SJCRH30 (cell line): ENCODE measurements around the genes PTPN1, MOCS3 and ZFP64.

DNA sequence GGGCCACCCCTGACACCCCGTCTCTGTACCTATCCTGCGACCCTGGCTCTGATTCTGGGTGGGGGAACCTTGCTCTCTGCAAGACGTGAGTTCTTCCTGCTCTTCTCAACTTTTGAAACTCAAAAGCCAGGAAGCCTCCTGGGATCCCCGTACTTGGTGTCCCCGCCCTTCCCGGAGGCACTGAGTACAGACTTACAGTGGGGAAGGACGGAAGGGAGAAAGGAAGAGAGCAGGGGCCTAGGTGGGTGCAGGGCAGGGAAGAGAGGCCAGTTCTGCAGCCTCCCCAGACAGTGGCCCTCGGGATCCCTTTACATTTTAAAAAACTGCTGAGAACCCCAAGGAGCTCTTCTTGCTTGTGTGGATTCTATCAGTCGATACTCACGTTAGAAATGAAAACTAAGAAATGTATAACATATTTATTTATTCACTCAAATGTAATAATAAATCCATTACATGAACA is 149.0 kb upstream of the PTPN1 start:
- RAMPAGE, long total RNA: no peak

DNA sequence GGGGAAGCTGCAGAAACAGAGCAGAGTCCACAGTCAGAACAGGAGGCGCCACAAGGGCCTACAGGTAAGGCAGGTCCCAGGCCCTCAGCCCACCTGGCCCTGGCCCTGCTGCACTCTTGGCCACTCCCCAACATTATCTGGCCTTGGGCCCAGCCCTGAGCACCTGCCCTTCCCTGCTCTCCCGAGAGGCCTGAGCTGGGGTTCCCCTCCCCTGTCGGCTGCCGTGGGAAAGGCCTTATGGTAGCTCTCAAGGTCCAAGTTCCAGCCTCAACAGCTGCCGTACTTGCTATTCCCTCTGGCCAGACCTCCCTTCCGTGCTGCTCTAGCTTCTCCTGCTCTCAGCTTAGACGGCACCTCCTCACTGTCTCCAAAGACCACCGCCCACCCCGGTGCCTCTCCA is 140.6 kb upstream of the PTPN1 start:
- RAMPAGE, long total RNA: no peak

DNA sequence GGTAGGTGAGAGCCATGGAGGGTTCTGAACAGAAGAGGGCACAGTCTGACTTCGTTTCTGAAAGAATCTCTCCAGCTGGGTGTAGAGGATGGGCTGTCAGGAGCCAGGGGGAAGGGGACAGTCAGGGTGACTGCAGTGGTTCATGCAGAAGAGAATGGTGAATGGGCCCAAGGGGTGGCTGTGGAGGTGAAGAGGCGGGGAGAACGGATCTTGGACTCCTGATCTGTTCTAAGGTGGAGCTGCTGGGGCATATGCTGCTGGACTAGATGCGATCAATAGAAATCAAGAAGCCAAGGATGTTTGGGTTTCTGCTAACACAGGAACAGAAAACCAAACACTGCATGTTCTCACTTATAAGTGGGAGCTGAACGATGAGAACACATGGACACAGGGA is 109.6 kb upstream of the PTPN1 start:
- RAMPAGE, long total RNA: no peak

DNA sequence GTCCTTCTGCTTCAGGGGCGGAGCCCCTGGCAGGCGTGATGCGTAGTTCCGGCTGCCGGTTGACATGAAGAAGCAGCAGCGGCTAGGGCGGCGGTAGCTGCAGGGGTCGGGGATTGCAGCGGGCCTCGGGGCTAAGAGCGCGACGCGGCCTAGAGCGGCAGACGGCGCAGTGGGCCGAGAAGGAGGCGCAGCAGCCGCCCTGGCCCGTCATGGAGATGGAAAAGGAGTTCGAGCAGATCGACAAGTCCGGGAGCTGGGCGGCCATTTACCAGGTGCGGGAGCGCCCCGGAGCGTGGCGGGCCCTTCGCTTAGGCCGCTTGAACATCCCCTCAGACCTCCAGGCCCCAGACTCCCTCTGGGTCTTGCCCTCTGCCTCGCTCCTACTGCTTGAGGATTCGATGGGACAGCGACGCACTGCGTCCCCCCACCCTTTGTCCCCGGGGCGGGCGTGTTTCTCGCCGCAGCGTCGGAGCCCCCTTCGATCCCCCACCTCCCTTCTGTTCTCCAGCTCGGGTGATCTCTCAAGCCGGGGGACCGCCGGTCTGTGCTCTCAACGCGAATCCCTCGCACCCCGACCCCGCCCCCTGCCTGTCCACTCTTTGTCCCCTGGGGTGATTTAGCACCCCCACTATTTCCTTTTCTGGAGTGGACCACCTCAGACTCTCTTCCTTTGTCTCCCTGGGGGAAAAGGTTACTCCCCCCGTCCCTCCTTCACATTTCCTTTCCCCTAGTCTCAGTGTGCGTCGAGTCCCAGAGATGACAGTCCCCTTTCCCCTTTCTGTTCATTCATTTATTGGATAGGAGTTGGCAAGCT is at the start of gene PTPN1:
TSS of gene PTPN1 (plus strand) at position 65 of the 814 bp plus-strand sequence.
- RAMPAGE, long total RNA: start-site peak on the plus strand centred at position 77 of the sequence, 40 bp wide, 798 and 216 reads in 2 replicates

DNA sequence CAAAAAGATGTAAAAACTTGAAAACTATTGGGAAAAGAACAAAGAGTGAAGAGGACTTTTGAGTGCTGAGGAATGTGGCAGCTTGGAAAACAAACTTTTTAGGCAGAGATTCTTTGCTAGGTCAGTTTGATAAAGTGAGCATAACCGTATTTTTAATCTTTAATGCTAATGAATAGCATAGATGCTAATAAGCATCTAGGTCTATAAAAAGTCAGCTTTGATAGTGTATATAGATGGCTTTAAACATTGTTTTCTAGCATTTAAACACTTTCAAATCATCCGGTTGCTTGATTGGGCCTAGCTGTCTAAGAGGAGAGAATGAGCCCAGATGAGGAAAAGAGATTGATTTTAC is 2.8 kb downstream of the PTPN1 start:
- RAMPAGE, long total RNA: no peak

GRCh38 chr20:50562192-50563099 is 52.3 kb downstream of the PTPN1 start:
- RAMPAGE, long total RNA: no peak

DNA sequence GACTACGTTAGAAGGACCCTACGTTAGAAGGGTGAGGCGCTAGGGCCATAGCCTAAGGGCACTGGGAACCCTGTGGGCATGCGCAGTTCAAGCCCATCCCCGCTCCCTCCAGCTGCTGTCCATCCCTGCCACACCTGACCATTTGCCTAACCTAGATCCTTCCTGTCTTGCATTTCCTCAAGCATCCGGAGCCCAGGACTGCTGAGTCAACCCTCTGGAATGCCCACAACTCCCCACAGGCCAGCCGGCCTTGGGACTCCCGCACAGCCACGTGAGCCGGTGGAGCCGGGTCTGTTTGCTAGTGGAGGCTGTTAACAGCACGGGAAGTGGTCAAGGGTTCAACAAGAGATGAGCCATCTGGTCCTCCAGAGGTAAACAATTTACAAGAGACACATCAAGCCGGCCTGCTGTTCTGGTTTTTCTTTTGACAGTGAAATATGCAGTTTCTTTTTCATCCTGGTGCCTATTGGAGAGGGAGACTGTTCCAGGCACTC is 45.8 kb downstream of the RIPOR3 start:
- RAMPAGE, long total RNA: no peak

GRCh38 chr20:50804802-50805127 is 9.9 kb downstream of the BCAS4 start:
- RAMPAGE, long total RNA: no peak

DNA sequence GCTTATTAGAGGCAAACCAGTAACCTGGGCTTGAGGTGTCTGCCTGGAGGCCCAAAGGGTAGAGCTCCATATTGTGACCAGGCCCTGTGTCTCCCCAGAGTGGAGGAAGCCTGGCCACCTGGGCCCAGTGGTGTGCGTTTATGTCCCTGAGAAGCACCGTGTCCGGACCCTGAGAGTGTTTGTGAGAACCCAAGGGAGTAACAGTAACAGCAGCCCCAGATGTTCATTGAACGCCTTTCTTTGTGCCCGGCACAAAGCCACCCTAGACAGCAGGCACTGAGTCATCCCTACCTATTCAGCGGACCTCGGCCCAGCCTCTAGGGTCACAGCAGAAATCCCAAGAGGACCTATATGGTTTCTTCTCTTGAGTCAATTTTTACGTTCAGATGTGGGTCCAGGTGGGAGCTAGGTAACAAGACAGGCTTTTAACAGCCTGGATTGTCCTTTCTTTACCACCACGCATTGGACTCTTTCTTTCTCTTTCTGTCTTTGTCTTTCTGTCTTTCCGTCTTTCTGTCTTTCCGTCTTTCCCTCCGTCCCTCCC is 24.5 kb downstream of the BCAS4 start:
- RAMPAGE, long total RNA: no peak

DNA sequence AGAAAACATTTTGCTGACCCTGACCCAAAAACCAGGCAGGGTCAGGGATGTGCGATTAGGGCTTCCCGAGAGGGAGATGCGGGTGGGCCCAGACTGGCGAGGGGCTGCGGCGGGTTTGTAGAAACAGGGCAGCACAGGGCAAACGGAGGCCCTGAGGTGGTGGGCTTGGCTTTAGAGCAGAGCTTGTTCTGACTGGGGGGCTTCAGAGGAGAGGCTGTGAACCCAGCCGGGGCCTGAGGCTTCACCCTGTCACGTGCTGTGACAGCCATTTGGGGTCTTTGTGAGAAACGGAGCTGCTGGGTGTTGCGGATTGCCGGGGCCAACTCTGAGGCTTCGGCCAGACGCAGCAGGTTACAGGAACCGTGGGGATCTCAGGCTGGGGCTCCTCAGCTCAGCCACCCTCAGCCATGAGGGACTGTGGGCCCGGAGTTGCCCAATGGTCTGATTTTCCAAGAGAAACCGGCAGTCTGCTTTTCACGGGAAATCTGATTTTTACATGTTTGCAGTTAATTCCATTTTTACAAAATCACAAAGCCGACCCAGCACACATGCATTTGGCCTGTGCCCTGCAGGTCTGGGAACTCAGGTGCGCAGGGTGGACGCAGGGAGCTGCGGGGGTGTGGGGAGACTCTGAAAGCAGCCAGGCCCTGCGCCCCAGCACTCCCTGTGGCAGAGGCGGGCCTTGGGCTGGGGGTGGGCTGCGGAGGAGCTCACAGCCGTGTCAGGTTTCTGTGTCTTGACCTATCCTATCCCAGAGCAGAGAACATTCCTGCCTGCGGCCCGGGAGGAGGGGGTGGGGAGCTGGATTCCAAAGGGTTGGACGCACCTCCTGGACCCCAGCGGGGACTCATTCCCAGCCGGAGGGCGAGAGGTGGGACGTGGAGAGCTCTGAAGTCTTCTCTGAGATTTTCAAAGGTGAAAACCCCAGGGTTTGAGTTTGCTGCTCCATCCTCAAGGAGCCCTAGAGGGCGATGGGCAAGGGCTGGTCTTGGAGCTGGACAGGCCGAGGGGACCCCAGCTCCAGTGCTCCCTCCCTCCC is 60.7 kb downstream of the ADNP start:
- RAMPAGE, long total RNA: no peak

GRCh38 chr20:50958655-50959667 is at the start of gene MOCS3:
Gene MOCS3 (plus strand): TSS chr20:50958818.
- RAMPAGE, long total RNA: no peak

DNA sequence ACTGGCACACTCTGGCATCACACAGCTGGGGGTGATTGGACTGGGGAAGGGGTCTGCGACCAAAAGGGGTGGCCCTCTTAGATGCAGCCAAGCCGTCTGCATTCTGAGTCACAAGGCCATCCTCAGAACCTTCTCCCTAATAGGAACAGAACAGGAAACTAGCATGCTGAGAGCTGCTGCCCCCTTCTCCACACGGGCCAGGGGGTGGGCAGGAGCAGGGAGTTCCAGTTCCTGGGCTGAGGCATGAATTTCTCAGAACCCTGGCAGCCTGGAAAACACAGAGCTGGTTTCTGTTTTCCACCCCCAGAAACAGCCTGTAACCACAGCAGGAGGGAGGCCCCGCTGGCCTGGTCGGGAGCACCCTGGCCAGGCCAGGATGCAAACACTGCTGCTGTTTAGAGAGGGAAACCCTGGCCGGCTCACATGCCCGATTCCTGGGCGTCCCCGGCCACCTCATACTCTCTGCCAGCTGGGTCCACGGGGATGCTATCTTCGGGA is 130.2 kb downstream of the NFATC2 start:
- RAMPAGE, long total RNA: no peak

DNA sequence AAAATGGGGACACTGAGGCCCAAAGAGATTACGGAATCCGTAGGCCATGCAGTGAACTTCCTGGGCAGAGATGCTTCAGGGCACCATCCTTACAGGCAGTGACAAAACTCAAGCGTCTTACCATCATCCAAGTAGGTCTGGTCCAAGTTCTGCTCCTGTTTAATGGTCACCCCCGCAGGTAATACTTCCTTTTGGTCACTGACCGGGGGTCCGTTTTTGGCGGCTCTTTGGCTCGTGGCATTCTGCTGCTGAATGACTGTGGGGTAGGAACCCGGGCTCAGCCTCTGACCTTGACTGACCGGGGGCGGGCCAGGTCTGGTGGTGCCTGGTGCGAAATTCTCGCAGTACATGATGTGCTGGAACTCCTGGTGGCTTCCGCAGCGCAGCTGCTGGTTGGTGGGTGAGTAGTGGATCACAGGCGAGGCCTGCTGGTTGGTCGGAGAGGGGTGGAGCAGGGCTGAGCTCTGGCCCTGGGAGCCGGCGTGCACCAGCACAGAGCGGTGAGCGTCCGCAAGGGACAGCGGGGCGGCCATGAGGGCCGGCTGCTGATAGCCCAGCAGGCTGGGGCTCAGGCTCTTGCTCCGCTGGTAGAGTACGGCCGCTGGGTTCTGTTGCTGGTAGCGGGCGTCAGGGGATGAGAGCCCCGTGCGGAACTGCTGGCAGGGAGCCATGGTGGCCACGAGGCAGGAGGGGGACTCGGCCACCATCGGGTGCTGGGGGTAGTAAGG is 110.4 kb downstream of the NFATC2 start:
- RAMPAGE, long total RNA: no peak

DNA sequence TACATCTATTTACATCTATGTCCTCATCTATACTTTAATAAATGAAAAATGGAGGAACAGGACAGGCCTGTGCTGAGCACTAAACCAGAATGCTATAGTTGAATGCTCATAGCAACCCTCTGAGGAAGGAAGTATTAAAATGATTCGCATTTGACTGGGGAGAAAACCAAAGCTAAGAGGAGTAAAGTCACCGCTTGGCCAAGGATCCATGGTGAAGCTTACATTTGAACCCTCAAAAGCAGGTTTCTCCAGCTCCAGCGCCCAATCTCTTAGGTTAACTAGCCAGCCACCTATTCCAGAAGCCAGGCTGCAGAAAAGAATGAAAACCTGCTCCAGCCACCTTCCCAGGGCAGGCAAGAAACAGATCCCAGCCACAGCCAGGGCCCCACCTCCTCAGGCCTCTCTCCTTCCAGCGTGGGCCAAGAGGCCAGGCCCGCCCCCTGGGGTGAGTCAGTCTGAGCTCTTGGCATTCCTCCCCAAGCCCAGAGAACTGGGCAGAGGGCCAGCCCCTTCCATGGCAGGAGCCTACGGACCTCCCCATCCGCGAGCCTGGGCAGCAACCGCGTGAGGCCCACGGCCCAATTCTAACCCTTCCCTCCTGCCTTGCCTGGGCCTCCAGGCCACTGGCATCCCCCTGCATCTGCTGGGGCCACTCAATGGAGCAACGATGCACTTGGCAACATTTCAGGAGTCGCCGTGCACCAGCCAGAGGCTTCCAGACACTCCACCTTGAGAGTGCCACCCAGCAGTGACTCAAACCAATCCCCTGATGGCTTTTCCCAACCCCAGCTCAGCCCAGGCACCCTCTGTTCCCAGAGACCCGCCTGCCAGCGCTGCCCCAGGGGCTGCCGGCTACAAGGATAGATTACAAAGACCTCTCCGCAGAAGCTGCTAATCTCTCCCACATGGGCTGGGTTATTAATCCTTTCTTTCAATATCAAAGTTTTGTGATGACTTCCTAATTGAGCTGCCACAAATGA is 86.0 kb downstream of the NFATC2 start:
- RAMPAGE, long total RNA: no peak

GRCh38 chr20:51457178-51457749 is 85.3 kb downstream of the NFATC2 start:
- RAMPAGE, long total RNA: no peak

DNA sequence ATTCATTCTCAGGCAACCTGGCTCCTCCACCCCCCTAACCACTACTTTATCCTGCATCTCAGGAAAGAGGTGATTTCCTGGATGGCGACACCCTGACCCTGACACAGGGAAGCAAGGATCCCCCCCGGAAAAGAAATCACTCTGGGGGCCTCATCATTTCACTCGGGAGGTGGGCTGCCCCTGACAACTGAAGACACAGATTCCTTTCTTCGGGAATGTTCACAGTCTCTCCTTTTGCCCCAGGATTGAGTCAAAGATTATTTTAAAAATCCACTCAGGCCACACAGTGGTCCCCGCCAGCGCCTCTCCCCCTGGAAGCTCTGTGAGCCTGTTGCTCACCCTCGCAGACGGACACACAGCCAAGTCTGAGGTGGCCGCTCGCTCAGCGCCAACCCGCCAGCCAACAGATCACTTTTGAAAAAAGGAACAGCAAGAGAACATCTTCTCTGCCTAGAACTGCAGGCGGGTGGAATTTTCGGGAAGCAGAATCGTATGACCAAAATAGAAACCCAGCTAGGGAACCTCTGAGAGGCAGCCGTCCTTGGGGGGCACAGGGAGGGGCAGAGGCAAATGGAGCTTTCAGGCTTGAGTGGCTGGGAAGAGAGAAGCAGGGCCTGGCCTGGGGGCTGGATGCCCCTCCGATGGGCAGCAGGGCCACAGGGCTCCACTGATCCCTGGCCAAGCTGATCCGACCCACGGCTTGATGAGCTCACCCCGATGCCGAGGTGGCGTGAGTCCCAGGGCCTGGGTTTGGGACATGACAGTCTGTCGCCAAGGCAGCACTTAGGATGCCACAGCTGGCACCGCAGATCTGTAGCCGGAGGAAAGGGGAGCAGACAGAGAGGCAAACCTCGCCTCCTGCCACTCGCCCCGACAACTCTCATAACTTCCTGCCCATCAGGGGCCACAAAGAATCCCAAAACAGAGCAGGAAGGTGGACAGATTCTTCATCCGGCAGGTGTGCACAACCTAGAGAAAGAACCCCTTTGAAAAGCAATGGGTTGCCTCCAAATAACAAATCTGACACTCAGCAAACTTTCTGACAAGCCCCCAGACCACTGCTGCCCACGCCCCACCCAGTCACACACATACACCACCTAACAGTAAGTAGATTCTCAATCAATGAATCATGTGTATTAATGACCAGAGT is 9.9 kb downstream of the NFATC2 start:
- RAMPAGE, long total RNA: no peak

GRCh38 chr20:51630924-51632201 is 88.8 kb upstream of the NFATC2 start:
- RAMPAGE, long total RNA: no peak

DNA sequence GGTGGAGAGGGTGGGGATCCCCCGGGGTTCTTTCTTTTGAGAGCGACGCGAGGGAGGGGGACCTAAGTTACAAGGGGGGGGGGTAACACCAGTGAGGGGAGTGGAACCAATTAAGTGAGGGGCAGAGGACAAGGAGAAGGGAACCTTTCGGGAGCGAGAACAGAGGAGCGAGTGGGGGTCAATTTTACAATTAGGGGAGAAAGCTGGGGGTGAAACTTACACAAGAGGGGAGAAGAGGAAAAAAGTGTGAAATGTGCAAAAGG is 543 bp downstream of the SALL4 start:
- RAMPAGE, long total RNA: no peak

DNA sequence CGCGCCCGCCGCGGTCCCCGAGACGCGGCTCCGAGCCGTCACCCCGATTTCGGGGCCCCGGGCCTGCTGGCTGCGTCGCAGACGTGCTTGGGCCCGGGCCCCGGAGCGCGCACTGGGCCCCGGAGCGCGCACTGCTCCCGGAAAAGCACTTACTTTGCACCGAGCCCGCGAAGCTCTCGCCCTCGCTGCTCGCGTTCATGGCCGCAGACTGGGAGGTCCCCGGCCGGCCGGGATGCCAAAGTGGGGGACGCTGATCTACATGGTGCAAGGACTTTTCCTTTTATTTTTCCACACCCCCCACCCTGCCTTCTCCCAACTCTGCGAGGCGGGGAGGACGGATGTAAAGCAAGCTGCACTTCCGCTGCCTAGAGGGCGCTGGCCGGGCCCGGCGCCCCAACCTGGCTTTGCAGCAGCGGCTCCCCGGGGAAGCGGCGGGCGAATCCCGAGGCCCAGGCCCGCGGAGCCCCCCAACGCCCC is at the start of gene ZFP64:
TSS of gene ZFP64 (minus strand) at position 342 of the 477 bp plus-strand sequence.
- RAMPAGE, long total RNA: no peak

- RAMPAGE, long total RNA: no peak
Measured at GRCh38 chr20:52492870-52494049, 301.7 kb upstream of the ZFP64 start.